Colonic mucosa (tissue), 1 donor: ENCODE results near the genes OTUB1, TRPT1 and ESRRA.

DNA sequence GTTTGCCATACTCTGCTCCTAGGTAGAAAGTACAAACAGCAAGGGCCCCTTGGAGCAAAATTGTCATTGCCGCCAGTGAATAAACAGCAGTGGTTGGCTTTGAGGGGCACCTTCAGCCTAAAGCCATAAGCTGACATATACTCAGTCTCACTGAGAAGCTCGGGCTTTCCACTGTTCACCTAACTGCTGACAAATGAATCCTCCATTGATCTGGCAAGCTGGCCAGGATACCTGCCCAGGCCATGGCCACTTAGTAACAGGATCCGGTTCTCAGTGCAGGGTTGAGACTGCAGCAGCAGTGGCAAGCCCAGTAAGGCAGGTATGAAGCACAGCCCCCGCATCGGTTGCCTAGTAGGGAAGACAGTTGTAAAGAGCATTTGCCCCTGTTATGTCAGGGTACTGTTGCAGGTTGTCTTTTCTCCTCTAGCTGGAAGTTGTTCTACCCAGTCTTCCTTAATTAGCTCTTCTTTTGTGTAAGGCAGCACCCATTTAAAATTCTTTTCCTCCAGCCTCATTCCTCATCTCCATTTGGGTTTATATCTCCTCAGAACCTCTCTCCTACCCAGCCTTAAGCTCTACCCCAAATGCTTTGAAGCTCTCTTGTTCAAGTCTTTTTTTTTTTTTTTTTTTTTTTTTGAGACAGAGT, 39.0 kb downstream of the MARK2 start:
- PRO-cap, result no peak

DNA sequence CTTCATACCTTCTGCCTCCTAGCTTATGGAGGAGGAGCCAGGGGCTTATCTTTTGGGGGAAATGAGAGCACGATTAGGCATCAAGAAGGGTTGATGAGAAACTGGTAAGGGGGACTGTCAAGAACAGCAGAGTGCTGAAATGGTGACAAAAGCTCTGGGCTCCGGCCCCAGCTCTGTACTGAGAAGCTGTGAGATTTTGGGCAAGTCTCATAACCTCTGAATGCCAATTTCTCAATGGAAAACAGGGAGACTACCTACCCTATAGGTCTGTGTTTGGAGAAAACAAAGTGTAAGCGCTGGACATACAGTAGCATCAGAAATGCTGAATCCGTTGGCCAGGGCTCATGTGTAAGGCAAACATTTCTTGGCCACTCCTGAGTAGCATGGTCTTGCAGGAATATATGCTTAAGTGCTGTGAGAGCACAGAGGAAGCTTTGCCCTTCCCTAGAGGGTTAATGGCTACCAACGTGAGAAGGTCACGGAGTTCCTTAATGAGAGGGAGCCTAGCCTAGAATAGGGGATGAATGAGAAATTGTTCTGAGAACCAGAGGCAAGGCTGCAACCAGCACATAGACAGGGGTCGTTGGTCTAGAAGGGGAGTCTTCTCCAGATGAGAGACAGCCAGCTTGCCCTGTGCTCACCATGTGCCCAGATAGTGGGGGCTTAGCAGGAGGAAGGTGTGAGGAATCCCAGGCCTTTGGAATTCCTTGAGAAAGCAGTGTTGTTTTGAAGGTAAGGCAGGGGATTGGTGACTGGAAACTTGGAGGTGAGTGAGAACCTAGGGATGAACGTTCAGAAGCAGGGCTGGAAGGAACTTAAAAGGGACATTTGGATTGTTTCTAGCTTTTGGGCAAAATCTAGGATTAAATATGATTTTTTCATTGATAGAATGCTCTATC, 29.6 kb downstream of the RCOR2 start:
- PRO-cap, result no peak

DNA sequence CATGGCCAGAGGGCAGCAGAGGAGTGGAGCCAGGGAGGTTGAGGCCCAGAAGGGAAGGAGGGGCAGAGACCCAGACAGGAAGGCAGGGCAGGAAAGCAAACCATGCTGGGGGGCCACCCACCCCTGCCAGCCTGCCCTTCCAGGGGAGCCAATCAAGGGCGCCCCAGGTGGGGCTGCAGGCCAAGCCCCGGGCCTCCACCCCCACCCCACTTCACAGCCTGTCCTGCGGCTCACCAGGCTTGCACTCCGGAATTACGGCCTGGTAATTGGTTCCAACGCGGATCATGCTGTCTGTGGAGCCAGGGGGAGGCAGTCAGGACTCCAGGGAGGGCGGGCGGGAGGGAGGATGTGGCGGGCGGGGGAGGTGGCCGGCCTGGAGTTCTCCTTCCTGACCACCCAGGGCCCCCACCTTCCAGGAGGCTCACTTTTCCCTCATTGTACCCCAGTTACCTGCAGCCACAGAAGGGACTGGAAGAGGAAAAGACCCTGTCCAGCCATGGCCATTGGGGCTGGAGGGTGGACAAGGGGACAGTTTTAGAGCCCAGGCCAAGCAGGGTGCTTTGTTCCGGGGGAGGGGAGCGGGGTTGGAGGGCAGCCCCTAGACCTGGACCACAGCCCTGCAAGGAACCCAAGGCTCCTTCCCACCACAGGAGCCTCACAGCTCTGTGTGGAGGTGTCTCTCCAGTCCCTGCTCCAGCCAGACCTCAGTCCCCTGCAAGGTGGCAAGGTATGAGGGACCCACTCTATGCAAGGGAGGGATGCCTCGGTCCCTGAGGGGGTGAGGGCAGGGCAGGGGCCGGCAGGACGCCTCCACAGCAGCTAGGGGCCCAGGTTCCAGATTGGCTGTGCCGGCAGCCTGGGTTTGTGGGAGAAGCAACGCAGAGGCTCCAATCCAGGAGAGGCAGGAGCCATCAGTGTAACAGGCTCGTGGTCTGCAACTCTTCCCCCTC, 1.4 kb downstream of the RCOR2 start:
- PRO-cap, result no peak

DNA sequence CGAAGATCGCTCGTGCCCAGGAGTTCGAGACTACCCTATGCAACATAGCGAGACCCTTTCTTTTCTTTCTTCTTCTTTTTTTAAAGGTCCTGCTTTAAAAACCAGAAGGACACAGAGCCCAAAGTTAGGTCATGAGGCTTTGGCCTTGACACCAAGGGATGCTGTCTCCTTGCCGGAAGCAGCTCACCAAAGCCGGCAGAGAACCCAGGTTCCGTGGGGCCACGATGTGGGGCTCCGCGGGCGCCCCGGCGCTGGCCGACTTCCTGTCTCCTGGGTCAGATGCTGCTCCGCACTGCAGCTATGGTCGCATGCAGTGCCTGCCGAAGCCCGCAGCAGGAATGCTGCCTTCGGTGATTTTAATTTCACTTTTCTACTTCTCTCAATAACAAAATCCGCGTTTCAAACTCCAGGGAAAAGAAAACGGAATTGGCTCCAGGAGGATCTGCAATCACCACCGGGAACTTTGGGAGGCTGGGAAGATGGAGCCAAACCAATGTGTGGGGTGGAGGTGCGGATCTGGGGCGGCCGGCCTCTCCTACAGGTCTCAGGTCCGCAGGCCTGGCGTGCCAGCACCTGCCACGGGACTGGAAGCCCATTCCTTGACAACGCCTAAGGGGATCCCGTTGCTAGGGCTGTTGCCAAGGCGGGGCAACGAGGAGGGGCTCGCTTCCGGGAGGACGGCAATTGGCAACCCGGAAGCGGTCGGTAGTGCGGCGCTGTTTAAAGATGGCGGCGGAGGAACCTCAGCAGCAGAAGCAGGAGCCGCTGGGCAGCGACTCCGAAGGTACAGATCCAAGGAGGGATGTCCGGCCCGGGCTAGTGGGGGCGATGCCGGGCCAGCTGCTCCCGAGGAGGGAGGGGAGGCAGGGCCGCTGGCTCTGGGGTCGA, at the start of gene OTUB1:
Gene OTUB1 (plus strand): TSS at position 708 of the 888 bp plus-strand sequence.
- PRO-cap, result bidirectional peak, plus-strand start at position 723 of the sequence, minus-strand start at position 586 of the sequence

GRCh38 chr11:64094423-64094743, 58.7 kb downstream of the FLRT1 start:
- PRO-cap, result no peak

DNA sequence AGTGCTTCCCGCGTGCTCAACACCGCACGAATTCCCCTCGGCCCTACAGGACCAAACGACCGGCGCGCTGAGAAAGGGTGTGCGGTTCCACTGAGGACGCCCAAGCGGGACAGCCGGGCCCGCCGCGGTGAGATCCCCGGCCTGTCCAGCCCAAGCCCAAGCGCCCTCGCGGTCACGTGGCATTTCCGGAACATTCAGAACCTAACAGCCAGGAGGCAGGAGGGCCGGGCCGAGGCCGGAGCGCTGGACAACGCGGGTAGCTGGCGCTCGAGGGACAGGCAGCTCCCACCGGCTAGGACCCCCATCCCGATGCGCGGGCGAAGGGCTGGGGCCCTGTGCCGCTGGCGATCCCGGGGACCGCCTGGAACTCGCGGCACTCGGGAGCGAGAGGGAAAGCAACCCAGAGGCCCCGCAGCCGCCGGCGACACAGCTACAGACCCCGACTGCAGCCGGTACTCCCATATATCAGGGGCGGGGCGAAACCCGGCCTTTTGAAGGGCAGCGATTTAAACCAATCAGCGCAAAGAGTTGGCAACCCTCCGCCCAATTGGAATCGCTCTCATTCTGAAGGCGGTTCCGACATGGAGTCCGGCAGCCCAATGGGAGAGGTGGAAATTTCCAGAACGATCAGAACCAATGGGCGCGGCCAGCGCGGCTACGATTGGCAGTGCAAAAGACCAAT, 586 bp upstream of the STIP1 start:
- PRO-cap, result bidirectional peak, plus-strand start at position 232 of the sequence, minus-strand start at position 158 of the sequence; bidirectional peak, plus-strand start outside the sequence, minus-strand start at position 428 of the sequence

DNA sequence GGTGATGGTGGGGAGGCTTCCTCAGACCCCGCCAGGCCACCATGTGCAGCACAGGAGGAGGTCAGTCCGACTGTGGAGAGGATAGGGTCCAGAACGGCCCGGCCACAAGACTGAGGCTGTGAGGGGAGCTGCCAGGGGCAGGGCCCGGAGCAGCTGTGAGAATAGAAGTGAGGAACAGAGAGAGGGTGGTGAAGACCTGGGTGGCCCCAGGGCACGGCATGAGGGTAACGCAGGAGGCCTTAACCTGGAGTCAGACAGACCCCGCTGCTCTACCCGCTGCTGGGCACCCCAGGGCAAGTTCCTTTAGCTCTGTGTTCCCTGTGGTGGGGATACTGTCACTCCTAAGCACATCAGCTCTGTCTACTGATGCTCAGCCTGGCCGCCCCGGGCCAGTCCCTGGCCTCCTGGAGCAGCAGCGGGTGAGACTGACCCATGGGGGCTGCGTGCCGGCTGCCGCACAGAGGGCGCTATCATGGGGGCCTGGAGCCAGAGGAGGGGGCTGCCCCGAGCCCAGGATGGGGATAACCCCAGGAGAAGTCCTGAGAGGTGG, 1.7 kb downstream of the FERMT3 start:
- PRO-cap, result no peak

GRCh38 chr11:64225514-64226428, at the start of gene TRPT1:
TSS of gene TRPT1 (minus strand) at chr11:64226186.
- PRO-cap, result bidirectional peak, plus-strand start at chr11:64226274, minus-strand start at chr11:64226200

DNA sequence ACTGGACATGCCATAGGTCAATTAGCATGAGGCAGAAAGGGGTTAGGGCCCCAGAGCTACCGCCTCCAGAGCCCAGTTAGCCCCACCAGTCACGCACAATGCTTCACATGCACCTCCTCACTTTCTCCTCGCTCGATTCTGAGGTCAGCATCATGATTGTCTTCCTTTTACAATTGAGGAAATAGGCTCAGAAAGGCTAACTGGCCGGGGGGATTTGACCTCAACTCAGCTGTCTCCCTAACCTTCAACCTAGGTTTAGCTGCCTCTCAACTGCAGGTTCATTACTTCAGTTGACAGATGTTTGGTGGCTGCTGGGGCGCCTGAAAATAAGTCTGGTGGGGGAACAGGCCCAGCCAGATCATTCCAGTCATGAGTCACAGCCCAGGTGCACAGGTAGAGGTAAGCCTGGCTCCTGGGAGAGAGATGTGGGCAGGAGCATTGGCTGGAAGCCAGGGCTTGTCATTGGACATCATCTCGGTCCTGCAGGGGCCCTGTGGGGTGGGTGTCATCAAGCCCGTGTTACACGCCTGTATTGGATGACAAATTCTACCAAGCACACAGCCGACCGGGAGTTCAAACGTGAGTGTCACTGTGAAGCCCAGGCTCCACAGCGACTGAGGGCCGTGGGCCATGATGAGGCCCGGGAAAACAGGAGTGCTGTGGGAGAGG, 625 bp upstream of the ENSG00000286264 start:
- PRO-cap, result bidirectional peak, plus-strand start at position 190 of the sequence, minus-strand start at position 100 of the sequence

DNA sequence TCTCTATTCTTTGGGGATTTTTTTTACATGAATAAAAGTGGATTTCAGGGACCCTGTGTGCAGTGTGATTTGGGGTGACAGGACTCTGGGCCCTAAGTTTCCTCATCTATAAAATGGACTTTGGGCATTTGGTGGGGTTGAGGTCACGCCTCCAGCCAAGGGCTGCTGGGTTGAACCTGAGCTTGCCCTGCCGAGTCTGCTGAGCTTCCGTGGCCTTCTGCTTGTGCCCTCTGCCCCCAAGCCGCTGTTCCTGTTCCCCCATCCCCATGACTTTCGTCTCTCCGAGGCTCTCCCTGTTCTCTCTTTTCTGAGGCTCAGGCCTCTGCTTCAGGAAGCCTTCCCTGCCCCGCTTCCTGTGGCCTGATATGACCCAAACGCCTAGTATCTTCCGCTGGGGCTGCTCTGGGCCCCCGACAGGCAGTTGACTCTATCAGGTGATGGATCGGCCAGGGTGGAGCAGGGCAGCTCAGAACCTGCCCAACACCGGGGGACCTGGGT, 16.5 kb downstream of the BAD start:
- PRO-cap, result no peak

DNA sequence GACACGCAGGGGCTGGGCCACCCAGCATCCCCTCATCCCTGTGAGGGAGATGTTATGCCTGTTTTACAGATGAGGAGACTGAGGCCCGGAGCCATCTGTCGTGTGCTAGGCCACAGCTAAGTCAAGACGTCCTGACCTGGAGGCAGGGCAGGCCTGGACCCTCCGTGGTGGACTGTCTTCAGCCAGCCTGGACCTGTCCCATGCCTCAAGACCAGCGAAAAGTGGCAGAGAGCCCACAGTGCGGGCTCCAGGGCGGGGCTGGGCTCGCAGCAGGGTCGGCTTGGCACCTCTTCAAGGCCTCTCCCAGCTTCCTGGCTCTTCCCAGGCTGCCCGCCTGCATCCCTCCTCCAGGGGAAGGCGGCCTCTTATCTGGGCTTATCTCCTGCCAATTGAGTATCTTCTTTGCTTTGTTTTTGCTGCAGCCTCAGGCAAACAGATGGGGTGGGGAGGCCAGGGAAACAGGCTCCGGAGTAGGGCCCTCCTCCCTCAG, 16.0 kb downstream of the BAD start:
- PRO-cap, result bidirectional peak, plus-strand start at position 435 of the sequence, minus-strand start at position 290 of the sequence

- PRO-cap, result no peak
Measured at GRCh38 chr11:64294518-64295028, 3.5 kb downstream of the KCNK4 start.

DNA sequence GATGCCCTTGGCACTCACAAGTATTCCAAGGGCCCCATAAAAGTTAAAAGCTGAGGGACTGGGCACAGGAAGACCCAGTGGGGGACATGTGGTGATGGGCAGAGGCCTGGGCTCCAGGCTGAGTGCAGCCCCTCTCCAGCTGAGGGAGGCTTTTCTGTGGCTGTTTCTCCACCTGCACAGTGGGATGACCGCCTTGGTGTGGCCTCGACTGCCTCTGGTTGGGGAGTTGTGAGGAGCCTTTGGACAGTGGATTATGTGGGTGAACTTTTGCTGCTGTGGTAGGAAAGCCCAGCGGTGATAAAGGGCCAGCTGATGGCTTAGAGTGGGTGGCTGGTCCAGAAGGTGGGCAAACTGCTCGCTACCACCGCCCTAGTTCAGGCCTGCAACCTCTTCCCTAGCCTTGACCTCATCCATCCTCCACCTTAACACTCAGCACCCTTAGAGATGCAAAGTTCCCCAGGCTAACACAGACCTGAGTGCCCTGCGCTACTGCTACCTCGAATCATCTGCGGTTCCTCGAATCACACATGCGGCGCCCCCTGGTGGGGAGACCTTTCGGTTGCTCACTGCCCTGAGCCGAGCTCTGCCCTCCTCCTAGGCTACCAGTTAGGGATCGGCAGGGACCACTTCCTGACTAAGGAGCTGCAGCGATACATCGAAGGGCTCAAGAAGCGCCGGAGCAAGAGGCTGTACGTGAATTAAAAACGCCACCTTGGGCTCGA, 1.2 kb upstream of the ESRRA start:
- PRO-cap, result unidirectional peak, plus-strand start at position 605 of the sequence

GRCh38 chr11:64305477-64305632, at the start of gene ESRRA:
TSS of gene ESRRA (plus strand) at chr11:64305524.
- PRO-cap, result bidirectional peak, plus-strand start at chr11:64305524, minus-strand start at chr11:64305223

DNA sequence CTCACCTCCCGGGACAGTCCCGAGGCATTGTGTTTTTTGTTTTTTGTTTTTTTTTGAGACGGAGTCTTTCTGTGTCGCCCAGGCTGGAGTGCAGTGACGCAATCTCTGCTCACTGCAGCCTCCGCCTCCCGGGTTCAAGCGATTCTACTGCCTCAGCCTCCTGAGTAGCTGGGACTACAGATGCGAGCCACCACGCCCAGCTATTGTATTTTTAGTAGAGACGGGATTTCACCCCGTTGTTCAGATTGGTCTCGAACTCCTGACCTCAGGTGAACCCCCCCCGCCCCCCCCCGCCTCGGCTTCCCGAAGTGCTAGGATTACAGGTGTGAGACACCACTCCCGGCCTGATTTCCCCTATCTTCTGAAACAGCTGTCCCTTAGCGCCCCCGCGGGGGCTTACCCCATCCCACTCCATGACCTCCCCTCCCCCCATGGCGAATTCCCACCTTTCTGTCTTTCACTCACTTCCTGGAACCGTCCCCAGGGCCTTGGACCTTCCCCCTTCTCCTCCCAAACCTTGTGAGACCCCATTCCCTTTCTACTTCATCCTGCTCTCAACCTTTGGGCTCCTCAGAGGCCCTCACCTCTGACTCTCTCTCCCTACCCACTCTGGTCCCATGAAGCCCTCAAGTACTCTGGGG, 763 bp downstream of the PRDX5 start:
- PRO-cap, result no peak

DNA sequence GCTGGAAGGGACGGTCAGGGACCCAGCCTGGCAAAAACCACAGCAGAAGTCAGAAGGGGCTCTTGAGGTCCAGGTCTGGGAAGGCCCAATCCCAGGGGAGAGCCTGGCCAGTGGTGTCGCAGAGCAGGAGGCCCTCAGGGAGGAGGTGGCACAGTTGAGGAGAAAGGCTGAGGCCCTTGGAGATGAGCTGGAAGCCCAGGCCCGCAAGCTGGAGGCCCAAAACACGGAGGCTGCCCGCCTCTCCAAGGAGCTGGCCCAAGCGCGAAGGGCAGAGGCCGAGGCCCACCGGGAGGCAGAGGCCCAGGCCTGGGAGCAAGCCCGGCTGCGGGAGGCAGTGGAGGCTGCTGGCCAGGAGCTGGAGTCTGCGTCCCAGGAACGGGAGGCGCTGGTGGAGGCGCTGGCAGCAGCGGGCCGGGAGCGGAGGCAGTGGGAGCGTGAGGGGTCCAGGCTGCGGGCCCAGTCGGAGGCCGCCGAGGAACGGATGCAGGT, 4.6 kb downstream of the CCDC88B start:
- PRO-cap, result no peak

DNA sequence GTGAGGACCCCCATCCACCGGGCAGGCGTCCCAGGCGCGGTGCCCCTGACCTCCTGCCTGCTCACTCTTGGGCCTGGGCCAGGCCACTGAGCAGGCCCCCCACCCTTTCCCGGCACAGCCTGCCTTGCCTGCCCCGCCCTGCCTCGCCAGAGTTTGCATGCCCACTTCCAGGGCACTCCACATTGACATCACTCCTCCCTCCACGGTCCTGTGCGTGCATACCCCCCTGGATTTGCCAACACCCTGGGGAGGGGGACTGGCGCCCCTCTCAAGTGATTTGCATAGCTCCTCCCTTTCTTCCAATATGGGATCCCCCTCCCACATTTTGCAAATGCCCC, 457 bp downstream of the RPS6KA4 start:
- PRO-cap, result unidirectional peak, minus-strand start at position 65 of the sequence

- PRO-cap, result no peak
Measured at GRCh38 chr11:64500138-64500995, 55.4 kb upstream of the SLC22A11 start.

- PRO-cap, result no peak
Measured at GRCh38 chr11:64553526-64553810, 2.3 kb upstream of the SLC22A11 start.

- PRO-cap, result no peak
Measured at GRCh38 chr11:64608462-64608960, 17.5 kb downstream of the SLC22A12 start.